Camera-type eye (tissue), 1 donor: ENCODE measurements around a stretch of chr10.

DNA sequence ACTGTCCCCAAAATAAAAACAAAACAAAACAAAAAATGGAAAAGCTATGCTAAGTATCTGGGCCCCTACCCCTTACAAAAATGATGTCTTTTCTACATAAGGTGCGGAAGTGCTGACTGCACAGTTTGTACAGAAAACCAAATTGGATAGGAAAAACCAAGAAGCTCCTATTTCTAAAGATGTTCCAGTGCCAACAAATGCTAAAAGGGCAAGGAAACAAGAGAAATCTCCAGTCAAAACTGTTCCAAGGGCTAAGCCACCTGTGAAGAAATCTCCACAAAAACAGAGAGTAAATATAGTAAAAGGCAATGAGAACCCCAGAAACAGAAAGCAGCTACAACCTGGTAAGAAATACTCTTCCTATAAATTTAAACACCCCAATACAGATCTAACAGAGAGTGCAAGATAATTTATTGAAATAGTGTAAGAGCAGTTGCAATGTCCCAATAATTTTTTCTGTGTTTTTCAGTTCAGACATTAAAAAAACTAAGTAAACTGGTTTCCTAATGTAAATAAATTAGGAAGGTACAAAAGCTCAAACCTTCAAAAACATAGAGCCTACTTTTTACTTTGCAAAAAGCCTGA lies 50.7 kb downstream of the TASOR2 start:
- RAMPAGE, long total RNA = no peak

DNA sequence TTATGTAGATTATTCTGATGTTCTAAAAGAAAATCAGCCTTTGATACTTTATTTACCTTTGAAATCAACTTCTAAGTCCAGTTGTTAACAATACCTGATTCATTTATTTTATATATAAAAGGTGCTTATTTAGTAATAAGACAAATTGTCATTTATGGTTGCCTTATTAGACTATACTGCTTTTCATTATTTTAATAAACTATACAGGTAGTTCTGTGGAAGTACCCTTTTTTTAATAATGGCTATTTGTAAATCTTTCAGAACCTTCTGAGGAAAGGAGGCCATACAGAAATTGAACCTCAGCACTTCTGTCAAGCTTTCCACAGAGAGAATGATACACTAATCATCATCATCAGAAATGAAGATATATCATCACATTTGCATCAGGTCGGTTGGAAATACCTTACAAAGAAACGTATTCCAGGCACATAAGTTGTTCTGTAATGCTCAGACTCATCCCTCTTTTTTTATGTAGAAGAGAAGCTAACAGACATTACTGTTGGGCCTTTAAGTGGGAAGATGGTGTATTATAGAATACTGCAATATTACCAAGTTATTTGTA lies 56.8 kb downstream of the GDI2 start:
- RAMPAGE, long total RNA = no peak

GRCh38 chr10:5785706-5786159 lies 27.5 kb downstream of the GDI2 start:
- RAMPAGE, long total RNA = no peak

GRCh38 chr10:5895471-5896243 lies 5.6 kb downstream of the FBH1 start:
- RAMPAGE, long total RNA = no peak

- RAMPAGE, long total RNA = no peak
These were observed 37.2 kb downstream of the FBH1 start for GRCh38 chr10:5927329-5927562.

DNA sequence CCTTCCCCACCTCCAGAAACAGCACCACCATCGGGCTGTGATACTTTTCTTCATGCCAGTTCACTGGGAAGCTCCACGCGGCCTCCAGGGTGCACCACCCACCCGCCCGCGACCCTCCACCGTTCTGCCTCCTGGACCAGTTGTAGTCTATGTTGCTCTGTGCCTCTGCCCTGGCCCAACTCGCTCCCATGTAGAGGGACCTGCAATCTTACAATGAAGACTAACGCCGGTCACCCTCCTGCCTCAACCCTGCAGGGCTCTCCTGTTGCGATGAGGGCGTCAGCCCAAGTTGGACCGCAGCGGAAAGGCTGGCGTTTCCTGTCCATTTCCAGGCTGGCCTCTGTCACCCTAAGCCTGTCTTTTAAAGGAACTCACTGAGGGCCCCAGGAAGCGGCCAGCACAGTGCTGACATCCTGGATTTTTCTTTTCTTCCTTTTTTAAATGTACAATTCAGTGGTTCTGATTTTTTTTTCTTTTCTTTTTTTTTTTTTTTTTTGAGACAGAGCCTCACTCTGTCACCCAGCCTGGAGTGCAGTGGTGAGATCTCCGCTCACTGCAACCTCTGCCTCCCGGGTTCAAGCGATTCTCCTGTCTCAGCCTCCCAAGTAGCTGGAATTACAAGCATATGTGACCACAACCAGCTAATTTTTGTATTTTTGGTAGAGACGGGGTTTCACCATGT lies 34.7 kb downstream of the IL15RA start:
- RAMPAGE, long total RNA = no peak

DNA sequence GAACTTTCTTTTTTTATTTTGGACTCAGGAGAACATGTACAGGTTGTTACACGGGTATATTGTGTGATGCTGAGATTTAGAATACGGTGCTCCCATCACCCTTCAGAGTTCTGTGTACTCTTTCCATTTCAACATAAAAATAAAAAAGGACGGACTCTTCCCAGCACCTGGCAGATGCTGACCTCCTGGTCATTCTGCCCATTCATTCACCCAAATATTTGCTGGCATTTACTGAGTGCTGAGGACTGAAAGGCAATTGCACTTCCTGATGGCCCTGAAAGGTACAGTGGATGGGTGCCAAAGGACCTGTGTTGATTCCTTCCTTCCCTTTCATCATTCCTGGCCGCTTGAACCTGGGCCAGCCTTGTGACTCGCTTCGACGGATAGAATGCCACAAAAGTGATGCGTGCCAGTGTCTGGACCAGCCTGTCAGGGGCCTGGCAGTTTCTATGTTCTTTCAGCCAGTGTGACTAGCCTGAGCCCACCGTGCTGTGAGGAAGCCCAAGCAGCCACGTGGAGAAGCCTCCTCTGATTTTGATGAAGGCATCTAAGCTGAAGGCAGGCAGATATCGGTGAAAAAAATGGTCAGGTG lies 27.0 kb downstream of the IL15RA start:
- RAMPAGE, long total RNA = no peak

DNA sequence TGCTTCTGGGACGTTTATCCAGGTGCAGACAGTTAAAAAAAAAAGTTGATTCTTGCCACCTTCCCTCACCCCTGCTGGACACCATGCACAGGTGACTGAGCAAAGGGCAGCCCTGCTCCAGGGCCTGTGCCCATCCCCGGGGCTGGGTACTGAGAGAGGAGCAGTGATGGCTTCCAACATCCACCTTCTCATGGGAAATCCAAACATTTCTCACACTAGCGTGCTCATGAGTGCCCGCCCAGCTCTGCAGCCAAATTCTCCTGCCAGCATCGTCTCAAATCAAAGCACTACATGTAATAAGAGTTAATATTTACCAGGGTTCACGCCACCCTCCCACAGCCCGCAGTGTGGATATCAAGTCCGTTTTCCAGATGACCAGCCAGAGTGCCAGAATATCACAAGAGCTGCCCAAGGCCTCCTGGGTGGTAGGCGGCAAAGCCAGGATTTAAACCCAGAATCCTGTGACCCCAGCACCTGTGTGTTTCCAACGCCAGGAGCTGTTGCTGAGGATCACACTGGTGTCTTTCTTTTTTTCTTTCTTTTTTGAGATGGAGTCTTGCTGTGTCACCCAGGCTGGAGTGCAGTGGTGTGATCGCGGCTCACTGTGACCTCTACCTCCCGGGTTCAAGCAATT lies 12.0 kb downstream of the IL15RA start:
- RAMPAGE, long total RNA = no peak

- RAMPAGE, long total RNA = no peak
These were observed 6.1 kb downstream of the IL15RA start for GRCh38 chr10:5971071-5971768.

GRCh38 chr10:6022349-6023064 lies 39.7 kb downstream of the IL2RA start:
- RAMPAGE, long total RNA = no peak

DNA sequence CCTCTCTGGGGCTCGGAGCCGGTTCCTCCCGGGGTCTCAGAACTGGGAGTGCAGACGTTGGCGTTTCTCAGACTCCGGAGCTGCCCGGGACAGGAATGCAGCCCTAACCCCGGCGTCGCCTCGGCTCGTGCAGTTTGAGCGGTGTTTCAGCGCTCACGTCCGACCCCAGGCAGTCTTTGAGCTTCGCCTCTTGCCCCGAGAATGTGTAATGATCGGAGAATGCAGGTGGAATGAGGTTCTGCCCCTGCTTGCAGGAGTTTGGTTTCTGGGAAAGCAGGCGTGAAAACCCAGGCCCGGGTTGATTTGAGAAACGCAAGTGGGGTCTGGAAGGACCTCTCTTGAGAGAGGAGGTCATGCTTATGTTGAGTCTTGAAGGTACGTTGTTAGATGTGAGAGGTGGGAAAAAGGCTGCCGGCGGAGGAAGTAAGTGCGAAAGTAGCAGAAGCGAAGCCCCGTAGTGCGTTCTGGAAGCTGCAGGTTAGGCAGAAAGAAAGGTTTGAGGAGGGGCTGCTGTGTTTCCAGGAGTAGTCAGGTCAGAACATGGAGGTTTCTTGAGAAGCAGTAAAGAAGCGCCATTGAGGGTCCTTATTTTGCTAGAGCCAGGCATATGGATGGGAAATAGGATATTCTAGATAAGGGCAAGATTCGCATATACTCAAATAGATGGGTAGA lies 899 bp downstream of the RBM17 start:
- RAMPAGE, long total RNA = no peak

GRCh38 chr10:6096893-6097508 lies 8.2 kb downstream of the RBM17 start:
- RAMPAGE, long total RNA = no peak

- RAMPAGE, long total RNA = no peak
These were observed 13.4 kb downstream of the RBM17 start for GRCh38 chr10:6102186-6102663.

- RAMPAGE, long total RNA = no peak
These were observed 23.3 kb downstream of the RBM17 start for GRCh38 chr10:6112181-6112542.

- RAMPAGE, long total RNA = no peak
These were observed 24.0 kb downstream of the RBM17 start for GRCh38 chr10:6112787-6113206.

DNA sequence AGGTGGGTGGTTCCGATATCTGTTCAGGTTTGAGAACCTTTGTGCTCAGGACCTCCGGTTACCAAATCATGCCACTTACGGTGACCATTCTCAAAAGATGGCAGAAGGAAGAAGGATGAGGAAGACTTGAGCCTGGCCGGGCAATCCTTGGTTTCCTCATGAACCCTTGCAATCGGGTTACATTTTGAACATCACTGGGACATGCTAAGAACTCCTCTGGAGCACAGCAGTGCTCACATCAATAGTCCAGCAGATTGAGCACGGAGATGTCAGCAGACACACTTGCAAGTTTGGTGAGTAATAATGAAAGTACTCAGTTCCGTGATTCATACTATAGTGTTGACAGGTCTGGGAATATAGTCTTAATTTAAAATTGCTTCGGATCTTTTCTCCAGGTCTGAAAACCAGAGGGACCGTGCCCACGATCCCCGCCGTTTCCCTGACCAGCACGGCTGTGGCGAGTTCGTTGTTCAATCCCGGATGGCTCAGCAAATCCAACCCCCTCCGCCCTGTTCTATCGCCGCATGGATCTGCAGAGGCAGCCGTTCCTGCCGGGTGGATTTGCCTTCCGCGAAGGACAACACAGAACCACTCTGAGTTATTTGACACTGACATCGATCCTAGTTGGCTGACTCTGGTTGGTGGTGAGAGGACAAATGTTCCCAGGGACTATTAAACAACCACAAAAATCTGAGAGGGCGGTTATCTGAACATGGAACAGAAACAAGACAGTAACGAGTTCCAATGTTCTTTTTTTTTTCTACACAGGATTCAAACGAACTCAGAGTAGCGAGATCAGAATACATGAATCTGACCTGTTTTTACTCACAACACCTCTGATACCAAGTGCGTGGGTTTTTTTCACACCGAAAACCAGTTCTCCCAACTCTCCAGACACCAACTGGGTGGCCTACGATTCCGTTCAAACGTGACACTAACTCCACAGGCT lies 52.5 kb downstream of the RBM17 start:
- RAMPAGE, long total RNA = no peak

- RAMPAGE, long total RNA = no peak
These were observed 2.3 kb downstream of the PFKFB3 start for GRCh38 chr10:6205129-6205423.

- RAMPAGE, long total RNA = no peak
These were observed 94.1 kb downstream of the PFKFB3 start for GRCh38 chr10:6296747-6297327.

DNA sequence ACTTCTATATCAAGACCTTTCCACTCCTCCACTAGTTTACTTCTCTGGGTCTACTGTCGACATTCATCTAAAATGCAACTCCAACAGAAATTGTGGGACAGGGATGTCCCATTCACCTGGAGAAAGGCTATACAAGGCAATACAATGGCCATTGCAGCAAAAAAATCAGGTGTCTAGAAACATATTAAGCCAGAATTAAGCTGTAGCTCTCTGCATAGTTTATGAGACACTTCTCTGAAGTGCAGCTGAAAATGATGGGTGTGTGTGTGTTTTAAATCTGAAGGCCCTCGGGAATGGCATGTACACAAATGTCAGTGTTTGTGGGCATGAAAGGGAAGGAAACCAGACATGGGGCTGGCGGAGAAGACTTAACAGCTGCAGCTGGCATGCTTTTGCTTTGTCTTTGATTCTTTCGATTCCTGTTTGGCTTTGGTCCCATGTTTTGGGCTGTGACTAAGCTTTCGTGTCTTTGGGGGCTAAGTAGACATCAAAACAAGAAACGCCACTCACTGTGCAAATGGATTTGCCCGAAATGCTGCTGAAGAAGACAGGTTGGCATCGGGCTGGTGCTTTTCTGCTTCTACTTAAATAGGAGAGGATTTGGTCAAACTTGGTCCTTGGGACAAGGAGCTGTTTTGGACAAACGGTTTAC lies 179.3 kb downstream of the PFKFB3 start:
- RAMPAGE, long total RNA = no peak

- RAMPAGE, long total RNA = no peak
These were observed 179.7 kb downstream of the PRKCQ start for GRCh38 chr10:6400230-6400973.